Measurements from ENCODE around the genes SYNPR and PRICKLE2.

- PRO-cap: no peak
Observed at GRCh38 chr3:61807651-61808395, 246.5 kb downstream of the PTPRG start.

- PRO-cap: no peak
Observed at GRCh38 chr3:62167802-62168244, 151.0 kb upstream of the C3orf14 start.

DNA sequence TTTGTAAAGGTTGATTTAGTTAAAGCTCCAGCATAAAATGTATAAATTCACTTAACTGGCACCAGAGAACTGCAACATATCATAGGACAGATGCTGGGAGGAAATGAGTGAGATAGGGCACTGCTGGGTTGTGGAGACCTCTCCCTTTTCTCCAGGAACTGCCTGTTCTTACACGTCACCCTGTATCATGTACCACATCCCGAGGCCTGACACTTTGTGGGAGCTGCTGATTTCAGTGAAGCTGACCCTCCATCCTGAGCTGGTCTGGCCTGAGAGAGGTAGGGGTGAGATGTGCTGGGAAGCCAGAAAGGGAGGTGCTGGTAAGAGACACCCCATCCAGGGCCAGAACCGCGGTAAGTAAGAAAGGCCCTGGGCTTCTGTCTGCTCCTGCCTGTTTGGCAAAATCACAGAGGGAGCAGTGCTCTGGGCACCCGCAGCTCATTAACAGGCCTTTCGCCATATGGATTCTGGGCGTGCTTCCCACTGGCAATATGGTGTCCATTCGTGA is 213.9 kb upstream of the FEZF2 start:
- PRO-cap: no peak

DNA sequence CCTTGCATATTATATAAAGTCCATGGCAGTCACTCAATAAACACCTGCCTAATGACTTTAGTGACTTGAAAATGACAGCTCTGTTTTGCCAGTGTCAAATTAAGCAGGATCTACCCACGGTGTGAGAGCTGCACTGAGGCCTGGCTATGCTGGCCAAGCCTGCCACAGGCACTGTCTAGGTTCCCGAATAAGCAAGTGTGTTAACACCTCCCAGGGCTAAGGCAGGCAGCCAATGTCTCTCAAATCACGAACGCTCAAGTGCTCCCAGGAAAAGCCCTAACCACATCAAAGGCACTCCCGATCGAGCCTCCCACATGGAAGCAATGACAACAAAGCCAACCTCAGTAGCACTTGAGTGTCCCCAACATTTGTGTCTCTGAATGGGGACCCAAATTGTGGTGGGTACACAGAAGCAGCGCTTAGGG is 233.8 kb upstream of the FEZF2 start:
- PRO-cap: no peak

DNA sequence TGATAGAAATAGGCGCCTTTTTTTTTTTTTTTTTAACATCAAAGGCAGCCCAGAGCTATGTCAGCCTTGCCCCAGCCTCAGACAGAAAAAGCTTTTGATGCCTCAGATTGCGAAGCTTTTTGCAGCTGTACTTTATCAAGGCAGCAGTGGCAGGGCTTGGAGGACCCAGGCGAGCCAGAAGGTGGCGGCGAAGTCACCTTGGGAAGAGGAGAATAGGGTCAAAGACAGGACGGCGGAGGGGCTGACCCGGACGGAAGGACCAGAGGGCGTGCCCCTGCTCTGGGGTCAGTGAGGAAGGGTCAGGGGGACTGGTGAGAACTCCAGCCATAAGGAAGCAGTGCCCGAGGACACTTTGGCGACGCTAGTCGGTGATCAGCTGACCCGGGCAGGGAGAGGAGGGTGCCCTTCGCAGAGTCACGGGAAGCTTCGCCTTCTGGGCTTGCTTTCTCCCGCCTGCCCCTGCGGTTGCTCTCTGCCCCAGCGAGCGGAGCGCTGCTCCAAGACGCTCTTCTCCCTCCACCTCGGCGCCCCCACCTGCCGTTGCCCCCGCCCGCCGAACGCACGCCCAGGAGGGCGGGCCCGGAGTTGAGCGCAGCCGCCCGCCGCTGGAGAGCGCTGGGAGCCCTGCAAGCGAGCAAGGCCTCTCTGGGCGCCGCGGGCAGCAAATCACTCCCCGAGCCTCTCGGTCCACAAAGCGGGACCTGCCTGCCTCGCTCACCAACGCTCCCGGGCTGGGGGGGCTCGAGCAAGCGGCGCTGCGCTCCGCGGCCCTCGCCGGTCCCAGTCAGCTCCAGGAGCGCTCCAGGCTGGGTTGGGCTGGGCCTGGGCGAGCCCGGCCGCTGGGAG is 1.4 kb downstream of the CADPS start:
- PRO-cap: unidirectional peak, minus-strand start at position 79 of the sequence

DNA sequence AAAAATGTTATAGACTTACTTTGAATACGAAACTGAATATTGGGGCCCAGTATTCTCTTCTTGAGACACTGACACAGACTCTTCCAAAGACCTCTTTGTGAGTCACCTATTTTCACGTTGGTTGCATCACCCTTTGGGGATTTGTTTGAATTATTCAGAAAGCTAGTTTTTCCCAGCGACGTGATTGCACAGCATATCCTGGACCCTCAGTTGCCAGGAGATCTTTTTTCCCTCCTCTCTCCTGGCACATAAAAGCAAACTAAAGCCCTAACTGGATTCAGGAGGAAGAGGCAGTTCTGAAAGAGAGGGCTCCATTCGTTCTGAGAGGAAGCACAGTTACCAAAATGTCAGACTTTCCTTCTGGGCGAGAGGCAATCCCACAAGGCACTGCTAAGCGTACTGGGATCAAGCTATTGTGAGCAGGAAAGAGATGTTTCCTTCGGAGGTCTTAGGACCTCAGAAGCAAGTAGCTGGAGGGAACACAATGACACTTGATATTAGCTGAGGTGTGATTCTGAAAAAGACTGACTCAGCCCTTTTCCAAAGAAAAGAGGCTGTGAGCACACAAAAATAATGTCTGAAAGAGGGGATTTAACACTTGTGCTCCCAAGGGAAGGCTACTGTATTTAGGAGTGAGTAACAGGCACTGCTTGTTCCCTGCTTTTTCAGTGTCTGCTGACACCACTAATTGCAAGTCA is 65.8 kb upstream of the CADPS start:
- PRO-cap: no peak

DNA sequence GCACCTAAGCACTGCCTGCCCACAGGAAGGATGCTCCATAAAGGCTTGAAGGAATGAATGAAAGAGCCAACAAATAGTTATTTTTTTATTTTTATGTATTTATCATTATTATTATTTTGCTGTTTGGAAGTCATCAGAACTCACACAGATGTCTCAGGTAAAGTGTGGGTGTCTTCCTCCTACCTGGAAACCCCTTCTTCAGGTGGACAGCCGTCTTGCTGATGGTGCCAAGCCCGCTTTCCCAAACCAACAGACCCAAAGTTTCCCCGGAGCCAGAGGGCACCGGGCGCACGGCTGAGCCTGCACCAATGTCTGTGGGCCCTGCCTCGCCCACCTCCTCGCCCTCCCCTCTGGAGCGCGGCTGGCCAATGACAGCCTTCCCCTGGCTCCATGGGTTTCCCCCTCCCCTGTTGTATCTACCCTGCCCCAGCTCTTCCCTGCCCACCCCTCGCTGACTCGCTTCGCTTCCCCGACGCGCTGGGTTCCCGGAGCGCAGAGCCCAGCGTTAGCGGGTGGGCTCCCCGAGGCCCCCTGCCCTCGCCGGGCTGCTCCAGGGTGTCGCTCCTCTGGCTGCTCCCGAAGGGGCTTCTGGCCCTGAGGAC is at the start of gene SYNPR:
Gene SYNPR (plus strand): TSS at position 444 of the 602 bp plus-strand sequence.
- PRO-cap: no peak

- PRO-cap: no peak
Observed at GRCh38 chr3:63328369-63328681, 50.2 kb downstream of the SYNPR start.

GRCh38 chr3:63912333-63912952 is 48.8 kb downstream of the ATXN7 start:
- PRO-cap: bidirectional peak, plus-strand start at chr3:63912620, minus-strand start at chr3:63912363; bidirectional peak, plus-strand start at chr3:63913035, minus-strand start at chr3:63912867

DNA sequence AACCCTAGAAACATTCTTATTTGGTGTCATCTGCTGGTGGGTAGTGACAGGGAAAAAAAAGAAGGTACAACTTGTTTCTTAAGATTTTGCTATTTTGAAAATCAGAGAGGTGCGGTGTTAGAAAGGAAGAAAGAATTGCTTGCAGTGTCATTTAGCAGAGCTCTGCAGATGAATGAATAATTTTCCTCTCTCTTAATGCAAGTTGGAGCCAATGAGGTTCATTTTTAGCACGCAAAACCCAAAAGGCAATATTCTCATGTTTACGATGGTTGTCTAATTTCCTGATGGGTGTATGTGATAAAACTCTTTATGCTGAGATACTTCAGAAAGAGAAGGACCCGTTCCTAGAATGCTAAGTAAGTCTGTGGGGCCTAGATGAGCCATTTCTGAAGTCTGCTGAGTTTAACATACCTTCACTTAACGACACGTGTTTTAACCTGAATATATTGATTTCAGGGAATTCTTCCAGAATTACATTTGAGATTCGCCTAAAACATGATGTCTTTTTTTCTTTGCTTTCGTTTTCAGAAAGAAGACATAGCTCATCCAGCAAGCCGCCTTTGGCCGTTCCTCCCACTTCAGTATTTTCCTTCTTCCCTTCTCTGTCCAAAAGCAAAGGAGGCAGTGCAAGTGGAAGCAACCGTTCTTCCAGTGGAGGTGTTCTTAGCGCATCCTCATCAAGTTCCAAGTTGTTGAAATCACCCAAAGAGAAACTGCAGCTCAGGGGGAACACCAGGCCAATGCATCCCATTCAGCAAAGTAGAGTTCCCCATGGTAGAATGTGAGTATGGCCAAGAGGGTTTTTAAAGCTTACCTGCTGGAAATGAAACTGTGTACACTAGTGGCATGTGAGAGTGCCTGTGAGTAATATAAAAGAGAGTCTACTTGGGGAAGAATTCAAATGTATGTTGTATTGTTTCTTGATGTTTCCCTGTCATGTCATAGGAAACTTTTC is 43.6 kb downstream of the PSMD6 start:
- PRO-cap: no peak

DNA sequence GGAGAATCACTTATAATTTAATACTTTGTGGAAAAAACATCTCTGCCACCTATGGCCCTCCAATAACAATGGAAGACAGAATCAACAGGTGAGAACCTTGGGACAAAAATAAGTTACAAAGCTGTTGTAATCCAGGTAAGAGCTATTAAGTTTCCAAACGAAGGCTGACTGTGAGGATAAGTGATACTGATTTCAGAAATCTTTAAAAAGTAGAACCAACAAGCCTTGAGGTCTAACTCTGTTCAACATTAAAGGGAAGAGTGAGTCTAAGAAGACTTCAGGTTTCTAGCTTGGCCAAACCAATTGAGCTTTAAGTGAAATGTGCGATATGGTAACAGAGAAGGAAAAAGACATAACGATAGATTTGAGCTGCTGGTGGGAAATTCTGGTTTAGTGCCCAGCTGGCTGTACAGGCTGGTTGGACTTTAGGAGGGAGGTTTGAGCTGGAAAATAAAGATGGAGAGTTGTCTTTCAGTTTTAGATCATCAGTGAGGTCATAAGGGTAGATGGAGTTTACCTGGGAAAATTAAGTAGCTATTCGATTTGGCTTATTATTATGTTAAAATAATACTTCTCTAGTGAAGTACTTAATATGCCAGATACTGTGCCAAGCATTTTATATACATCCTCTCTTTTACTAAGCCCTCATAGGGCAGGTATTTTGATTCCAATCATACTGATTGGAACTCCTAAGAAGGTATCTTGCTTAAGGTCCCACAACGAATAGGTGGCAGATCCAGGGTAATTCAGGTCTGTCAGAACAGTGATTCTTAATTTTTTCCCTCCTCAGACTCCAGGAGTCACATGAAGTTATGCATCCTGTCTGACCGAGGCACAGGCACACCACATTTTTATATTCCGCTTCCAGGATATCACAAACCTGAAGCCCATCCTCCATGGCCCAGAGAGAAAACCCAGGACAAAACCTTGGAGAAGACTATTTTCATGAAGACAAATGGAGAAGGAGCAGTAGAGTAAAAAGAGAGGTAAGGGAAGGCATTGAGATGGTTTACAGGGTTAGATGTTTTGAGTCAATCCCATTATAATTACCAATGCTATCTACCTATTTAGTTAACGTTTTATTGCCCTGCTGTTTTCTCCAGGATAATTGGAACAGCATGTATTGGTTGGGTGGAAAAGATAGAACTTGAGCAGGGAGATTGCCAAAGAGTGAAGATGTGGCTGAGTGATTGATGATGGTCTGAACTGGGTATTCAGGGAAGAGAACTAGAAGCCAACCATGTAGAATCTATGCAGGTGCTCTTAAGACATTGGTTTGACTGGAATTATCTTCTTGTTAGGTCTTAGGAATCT is 17.8 kb downstream of the PSMD6 start:
- PRO-cap: no peak

GRCh38 chr3:64161678-64162159 is 63.5 kb downstream of the PRICKLE2 start:
- PRO-cap: no peak

GRCh38 chr3:64213902-64215133 is 10.9 kb downstream of the PRICKLE2 start:
- PRO-cap: no peak

DNA sequence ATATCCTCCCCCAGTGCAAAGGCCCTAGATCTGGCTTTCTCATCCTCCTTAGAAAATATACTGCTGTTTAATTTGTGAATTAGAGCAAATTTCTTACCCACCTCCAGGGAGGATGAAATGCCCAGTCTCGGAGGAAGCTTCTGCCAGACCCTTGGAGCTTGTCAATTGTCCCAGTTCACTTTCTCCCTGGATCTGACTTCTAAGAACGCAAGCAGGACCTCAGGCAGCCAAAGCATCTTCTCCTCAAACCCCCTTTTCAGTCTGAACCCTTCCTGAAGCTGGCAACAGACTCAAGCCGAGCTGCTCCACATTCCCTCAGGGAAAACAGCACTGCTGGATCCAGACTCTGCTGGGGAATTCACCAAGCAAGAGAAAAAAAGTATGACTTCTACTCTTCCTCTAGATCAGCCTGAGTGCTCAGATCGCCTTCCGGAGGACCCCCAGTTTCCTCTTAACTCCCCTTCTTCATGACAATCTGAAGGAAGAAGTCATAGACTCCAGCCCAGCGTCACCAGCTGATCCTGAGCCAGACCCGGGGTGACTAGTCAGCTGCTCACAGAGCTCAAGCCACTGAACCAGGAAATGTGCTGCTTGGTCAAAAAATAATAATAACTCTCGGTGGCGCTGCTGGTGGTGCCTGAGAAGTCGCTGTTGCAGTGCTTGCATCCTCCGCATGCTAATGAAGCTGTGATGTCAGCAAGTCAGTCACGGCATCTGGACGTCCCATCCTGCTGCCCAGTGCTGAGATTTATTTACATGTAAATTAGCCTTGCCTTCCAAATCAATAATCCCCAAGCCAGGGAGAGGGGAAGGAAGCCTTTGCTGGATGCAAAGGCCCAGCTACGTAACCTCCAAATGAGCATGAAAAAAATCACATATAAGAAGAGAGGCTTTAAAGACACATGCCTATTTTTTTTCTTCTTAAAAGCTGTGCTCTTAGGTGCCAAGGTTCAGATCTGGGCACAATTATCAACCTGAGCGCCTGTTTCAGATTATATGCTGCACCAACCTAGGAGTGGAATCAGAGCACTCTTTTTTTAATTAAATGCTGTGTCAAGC is at the start of gene PRICKLE2:
Gene PRICKLE2 (minus strand): TSS at position 658 of the 1,059 bp plus-strand sequence.
- PRO-cap: bidirectional peak, plus-strand start at position 814 of the sequence, minus-strand start at position 653 of the sequence

GRCh38 chr3:64385716-64386323 is 160.6 kb upstream of the PRICKLE2 start:
- PRO-cap: no peak

- PRO-cap: no peak
Observed at GRCh38 chr3:64462135-64462486, 225.7 kb downstream of the ADAMTS9 start.

DNA sequence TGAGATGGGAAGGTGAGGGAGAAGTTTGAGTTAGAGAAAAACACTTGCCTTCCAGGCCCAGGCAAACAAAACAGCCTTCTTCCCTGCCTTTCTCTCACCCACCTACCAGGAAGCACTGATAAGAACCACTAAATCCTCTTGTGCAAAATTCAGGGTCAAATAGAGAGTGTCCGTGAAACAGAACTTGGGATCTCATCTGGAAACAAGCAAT is 11.0 kb downstream of the ADAMTS9 start:
- PRO-cap: unidirectional peak, minus-strand start at position 72 of the sequence

DNA sequence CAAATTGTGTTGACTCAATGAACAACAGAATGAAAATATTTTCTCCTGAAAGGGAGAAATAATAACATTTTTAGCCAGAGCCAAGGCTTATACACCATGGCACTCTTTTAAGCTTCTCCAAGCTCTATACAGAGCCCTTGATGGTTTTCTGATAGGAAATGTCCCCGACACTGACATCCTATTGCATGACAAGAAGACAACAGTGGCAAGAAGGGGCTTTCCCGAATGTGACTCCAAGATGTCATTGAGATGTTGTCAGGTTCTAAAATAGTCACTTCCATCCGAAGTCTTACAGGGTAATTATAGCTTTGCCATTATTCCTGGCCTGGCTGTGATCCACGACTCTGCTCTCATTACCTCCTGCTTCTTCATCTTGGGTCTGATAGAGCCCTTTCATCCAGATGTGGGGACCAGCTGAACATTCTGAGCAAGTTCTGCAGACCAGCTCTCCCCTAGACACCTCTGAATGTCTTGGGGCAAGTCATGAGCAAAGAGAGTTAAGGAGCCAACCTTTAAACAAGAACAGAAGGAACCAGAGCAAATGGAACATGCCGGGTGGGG is 40.6 kb upstream of the ADAMTS9 start:
- PRO-cap: no peak

DNA sequence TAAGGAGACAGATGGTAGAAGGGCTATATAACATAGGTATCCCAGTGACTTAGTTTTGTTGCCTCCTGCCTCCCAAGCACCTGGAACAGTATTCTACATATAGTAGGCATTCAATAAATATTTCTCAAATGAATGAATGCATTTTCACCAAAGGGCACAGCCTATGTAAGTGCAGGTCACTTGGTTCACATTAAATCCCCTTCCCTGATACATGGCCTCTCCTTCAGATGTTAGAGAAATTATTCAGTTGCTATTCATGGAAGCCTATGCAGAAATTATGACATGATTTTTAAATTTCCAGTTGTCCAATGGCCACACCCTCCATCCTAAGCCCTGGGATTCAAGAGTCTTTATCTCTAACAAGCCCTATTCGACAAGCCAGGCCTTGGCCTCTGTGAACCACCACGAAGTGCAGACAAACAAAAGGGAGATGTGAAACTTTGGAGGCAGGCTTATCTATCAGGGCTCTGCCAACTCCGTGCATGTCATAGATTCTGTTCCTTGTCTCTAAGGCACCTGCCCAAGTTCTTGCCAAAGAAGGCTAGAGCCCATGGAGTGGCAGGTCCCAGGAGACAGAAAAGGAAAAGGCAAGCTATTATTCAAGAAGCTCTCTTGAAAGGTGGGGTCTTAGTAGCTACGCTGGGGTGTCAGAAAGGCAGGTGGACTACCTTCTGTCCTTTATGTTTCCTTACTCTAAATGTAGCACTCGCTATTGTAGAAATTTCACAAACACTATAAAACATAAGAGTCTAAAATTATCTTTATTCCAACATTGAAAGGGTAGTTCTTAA is 212.3 kb upstream of the ADAMTS9 start:
- PRO-cap: no peak

- PRO-cap: bidirectional peak, plus-strand start at chr3:64928920, minus-strand start at chr3:64928762
Observed at GRCh38 chr3:64928648-64929092, 240.9 kb upstream of the ADAMTS9 start.